ENCODE measurements around the gene ADAM17.

GRCh38 chr2:9304851-9305668 is 98.4 kb downstream of the ASAP2 start:
- CAGE, long polyA plus RNA = no peak
- RRBS = no CpG with 5 or more reads among the region's 2 CpGs

GRCh38 chr2:9322556-9323363 is 100.6 kb downstream of the ITGB1BP1 start:
- CAGE, long polyA plus RNA = no peak
- RRBS = no CpG with 5 or more reads among the region's 23 CpGs

DNA sequence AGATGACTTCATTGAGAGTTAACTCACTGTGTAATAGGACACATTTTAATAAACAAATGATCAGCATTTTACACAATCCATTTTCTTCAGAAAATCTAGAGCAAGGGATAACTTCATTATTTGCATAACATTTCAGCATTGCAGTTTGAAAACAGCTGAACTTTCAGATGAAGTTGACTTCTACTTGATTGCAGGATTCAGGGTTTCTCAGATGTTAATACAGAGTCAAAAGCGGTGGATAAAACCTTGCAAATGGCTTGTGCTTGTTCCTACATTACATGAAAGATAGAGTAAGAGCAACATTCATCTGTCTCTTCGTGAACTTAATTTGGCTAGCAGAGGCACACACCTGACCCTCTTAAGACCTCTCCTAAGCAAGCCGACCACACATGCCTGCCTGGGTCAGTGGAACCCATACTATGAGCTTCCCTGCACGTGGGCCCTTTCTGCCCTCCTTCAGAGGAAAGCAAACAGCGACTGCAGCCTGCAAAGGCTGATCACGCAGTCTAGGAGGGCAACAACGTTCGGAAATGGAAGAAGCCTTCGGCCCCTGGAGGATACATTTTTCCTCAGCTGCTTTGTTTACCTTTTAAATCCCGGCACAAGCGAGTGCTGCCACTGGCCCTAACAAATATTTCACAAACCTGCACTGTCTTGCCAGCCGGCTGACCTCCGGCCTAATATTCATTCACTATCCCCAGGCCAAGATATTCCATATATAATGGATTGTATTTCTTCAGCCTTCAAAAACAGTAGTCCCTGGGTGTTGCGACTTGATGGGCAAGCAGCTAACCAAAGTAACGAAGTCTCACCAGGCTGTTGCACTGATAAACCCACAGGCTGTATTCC is 16.5 kb downstream of the ITGB1BP1 start:
- CAGE, long polyA plus RNA = no peak
- RRBS = 94% methylated on average over 3 of the region's 15 CpGs

DNA sequence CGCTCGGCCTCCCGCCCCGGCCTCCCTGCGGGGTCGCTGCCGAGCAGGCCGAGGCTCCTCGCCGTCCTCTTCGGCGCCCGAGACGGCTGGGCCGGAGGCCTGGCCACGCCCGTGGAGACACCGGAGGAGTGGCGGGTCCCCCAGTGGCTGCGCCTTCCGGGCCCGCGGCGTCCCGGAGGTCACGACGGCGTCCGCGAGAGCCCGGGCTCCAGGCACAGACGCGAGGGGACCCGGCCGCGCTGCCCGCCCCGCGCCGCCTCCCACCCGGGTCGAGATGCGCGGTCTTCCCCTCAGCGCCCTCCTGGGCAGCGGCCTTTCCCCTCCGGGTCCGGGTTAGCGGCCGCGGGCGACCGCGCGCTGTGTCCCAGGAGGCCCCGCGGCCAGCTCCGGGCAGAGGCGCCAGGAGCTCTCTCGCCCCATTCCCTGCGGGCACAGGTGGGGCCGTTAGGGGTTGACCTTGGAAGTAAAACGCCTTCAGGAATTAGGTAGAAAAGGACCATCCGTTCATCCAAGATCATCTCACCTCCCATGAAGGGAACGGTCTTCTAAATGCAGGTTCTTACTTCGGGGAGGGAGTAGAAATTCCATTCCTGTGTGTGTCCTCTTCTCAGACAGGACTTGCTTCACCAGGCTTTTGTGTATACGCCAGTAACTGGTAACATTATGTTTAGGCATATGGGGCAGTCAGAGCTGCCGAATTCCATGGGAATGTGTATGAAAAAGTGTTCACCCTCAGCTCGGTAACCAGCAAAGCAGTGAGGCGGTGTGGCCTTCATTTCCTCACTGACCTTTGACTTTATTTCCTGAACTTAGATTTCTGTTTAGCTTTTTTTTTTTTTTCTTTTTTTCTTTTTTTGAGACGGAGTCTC is 546 bp downstream of the IAH1 start:
- CAGE, long polyA plus RNA = no peak
- RRBS = under 1% methylated on average over 30 of the region's 71 CpGs

GRCh38 chr2:9548248-9549055 is 7.2 kb downstream of the ADAM17 start:
- CAGE, long polyA plus RNA = no peak
- RRBS = no CpG with 5 or more reads among the region's 4 CpGs

DNA sequence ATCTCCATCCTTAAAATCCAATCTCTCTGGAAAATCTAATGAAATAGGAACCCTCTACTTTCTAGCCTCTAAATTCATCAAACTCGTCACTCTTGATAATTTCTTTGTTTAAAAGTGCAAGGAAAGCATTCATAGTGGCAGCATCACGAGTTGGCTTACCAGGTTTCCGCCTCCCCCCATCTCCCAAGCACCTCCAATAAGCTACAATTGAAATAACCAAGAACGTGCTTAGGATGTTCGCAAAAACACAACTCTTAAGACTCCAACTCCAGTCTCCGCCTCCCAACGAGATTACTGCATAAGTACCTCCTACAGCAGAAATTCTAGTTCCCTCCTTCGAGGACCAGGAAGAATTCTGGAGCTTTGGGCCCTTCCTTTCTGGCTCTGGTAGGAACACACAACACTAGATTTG is 887 bp downstream of the ADAM17 start:
- CAGE, long polyA plus RNA = no peak
- RRBS = no CpG with 5 or more reads among the region's 8 CpGs

DNA sequence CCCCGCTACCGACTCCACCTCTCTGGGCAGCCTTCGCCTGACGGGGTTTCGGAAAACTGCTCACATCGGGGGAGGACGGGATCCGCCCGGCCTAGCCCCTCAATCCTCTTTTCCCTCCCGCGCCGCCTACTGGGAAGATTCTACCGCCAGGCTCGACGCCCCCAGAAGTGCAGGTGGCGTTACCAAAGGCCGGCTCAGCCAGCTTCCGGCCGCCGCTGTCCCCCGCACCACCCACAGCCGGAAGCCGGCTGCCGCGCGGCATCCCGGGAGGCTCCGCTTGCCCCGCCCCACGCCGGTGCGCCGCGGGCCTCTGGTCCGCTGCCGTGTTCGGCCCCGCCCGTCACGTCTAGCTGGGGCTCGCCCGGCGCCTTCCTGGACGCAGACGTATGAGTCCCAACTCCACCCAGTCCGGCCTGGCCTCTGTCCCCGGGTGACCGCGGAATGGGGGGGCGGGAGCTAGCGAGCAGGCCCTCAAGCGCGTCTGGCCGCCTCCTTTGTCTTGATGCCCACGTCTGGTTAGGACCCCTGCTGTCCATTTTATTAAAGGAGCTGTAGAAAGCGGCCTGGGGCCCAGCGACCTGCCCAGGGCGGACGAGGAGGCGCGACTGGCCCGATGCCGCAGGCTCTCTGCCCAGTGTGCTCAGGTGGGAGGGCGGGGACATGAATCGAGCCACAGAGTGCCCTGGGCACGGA is at the start of gene ADAM17:
Gene ADAM17 (minus strand): TSS at position 217 of the 693 bp plus-strand sequence.
- CAGE, long polyA plus RNA = no peak
- RRBS = under 1% methylated on average over 22 of the region's 66 CpGs

- CAGE, long polyA plus RNA = no peak
- RRBS = no CpG with 5 or more reads among the region's 10 CpGs
These were observed 55.3 kb upstream of the YWHAQ start for GRCh38 chr2:9686037-9686592.

DNA sequence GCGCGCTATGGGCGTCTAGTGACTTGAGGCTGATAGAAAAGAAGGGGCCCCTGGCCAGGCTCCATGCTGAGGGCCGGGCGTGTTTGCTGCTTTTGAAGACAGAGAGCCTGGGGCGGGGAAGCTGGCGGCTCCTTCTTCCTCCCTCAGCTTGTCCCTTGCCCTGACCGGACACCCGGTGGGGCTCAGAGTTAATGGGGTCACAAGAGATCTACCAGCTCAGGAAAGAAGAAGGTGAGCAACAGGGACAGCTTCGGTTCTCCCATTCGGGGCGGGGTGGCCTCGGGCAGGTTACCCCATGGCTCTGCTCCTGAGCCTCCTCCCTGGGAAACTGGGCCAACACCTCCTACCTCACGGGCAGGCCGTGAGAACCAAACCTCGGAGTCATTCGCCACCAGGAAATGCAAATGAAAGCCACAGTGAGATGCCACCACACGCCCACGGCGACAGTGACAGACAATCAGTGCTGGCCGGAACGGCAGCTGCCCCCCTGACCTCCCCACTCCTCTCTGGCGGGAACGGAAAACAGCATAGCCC is 89.2 kb upstream of the TAF1B start:
- CAGE, long polyA plus RNA = no peak
- RRBS = 0% methylated on average over 3 of the region's 24 CpGs

DNA sequence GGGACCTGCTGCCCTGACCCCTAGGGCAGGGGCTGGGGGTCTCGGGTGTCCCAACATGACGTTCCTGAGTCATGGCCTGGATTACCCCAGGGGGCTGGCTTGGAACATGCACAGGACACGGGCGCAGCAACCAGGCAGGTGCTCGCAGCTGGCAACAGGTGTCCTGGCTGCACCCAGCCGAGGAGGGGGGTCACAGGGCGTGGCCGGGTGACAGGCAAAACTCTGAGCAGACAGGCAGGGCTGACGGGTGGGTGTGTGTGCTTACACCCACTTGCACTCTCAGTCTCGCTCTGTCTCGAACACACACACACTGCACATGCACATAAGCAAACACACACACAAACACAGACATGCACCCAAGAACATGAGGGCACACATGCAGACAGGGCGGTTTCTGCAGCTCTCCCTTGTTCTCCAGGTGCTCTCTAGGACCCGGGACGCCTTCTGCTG is 33.8 kb upstream of the TAF1B start:
- CAGE, long polyA plus RNA = no peak
- RRBS = no CpG with 5 or more reads among the region's 14 CpGs

DNA sequence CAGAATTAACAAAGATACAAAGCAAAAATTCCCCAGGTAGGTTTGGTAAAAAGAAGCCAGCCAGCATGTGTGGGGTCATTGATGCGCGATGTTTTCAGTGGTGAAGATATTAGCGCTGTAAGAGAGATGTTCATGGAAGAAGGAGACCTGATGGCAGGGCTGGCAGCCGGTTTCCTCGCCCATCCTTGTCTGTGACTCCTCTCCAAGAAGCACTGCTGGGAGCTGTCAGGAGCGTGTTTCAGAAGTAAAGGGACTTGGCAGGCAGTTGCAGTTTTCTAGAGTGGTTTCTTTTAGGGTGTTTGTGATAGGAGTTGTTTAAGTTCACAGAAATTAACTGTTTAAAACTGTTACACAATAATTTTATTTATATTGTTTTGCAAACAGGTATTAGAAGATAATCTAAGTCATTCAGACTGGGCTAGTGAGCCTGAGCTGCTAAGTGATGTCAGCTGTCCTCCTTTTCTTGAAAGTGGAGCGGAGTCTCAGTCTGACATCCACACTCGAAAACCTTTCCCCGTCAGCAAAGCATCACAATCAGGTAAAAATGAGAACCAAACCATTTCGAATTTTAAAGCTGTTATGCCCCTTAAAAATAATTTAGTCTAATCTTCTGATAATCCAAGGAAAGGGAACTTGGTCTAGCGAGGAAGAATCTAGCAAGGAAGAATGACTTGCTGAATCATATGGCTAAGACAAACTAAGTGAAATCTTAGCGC is 24.8 kb downstream of the TAF1B start:
- CAGE, long polyA plus RNA = no peak
- RRBS = no CpG with 5 or more reads among the region's 12 CpGs

GRCh38 chr2:9870371-9870723 is 27.1 kb downstream of the TAF1B start:
- CAGE, long polyA plus RNA = no peak
- RRBS = no CpG with 5 or more reads among the region's 7 CpGs

GRCh38 chr2:9934819-9935497 is 16.5 kb upstream of the GRHL1 start:
- CAGE, long polyA plus RNA = no peak
- RRBS = no CpG with 5 or more reads among the region's 4 CpGs

- CAGE, long polyA plus RNA = no peak
- RRBS = 3% methylated on average over 15 of the region's 40 CpGs
These were observed 772 bp downstream of the GRHL1 start for GRCh38 chr2:9952121-9952809.

DNA sequence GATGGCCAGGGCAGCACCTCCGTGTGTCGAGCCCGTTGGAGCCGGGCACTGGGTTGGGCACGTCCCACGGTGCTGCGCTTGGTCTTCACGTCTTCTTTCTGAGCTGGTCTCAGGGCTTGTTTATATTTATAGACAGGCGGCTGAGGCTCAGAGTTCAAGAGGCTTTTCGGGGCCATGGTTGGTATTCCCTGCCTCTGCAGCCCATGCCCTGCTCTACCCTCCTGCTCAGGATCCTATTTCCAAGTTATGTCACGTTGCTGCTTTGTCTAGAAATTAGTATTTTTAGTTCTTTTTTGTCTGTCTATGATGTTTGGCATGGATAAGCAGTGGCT is 44.0 kb upstream of the KLF11 start:
- CAGE, long polyA plus RNA = no peak
- RRBS = no CpG with 5 or more reads among the region's 11 CpGs

DNA sequence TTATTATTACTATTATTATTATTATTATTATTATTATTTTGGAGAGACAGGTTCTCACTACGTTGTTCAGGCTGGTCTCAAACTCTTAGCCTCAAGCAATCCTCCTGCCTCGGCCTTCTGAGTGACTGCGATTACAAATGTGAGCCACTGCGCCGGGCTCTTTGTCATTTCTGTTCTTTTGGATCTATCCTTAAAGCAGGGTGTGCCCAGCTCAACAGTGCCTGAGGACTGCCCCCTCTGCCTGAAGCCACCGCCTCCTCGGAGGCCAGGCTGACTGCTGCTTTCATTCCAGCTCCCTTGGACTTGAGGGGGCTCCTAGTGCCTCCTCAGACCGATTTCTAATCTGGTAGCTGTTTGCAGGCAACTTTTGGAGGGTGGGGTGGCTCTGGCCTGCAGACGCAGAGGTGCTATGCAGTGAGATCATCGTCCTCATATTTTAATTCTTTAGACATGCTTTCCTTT is 36.0 kb upstream of the KLF11 start:
- CAGE, long polyA plus RNA = no peak
- RRBS = no CpG with 5 or more reads among the region's 10 CpGs

DNA sequence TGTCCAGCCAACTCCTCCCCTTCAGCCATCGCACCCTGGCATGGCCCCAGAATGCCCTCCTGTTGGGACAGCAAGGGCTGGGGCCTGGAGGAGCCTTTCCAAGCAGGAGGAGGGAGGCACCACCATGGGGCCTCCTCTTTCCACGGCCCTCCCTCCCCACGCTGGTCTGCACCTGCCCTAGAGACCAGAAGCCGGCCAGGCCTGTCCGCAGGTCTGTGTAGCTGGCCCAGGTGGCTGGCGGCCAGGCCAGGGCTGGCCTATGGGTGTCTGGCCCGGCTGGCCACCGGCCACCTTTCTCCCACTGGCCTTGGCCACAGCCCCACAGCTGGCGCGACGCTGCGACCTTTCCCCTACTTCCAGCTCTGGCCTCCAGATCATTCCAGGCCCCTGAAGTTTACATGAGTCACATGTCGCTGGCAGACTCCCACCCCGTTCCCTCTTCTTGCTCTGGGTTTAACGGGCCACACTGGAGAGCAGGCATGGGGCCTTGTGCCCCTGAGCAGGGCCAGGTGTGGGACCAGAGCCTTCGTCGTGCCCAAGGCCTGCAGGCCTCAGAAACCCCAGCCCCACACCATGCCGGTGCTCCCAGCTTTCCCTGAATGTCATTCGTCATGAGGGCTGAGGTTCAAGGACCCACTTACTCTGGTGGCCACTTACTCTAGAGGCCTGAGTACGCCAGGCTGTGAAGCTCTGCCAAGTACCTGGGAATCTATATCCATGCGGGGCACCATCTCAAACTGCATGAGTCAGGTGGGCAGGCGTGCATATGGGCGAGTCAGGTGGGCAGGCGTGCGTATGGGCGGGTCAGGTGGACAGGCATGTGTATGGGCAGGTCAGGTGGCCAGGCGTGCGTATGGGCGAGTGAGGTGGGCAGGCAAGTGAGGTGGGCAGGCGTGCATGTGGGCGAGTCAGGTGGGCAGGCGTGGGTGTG is 33.3 kb upstream of the KLF11 start:
- CAGE, long polyA plus RNA = no peak
- RRBS = 23% methylated on average over 3 of the region's 32 CpGs

GRCh38 chr2:10036031-10037154 is 7.0 kb upstream of the KLF11 start:
- CAGE, long polyA plus RNA = no peak
- RRBS = no CpG with 5 or more reads among the region's 18 CpGs

DNA sequence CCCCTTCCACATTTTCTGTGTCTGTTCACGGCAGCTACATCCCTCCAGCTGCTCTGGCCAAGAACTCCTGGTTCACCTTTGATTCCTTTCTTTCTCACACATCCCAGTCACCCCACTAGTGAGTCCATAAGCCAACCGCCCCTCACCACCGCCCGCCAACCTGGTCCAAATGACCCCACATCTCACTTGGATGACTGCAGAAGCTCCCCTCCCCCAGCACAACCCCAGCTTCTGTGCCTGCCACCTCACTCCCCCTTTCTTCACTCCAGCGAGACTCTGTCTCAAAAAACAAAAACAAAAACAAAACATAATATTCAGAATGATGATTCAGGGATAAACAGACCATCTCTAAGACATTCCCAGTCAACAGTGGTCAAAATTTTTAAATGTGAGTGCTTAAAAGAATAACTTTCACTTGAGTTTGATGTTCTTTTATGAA is 3.2 kb downstream of the CYS1 start:
- CAGE, long polyA plus RNA = no peak
- RRBS = no CpG with 5 or more reads among the region's 5 CpGs

- CAGE, long polyA plus RNA = no peak
- RRBS = 92% methylated on average over 5 of the region's 26 CpGs
These were observed 74.0 kb upstream of the HPCAL1 start for GRCh38 chr2:10228324-10229521.